AG04449 (cell line): ENCODE measurements around a stretch of chr2.

- RRBS = 2% methylated on average over 28 of the region's 61 CpGs
These were observed 888 bp downstream of the CLIP4 start for GRCh38 chr2:29115726-29116880.

DNA sequence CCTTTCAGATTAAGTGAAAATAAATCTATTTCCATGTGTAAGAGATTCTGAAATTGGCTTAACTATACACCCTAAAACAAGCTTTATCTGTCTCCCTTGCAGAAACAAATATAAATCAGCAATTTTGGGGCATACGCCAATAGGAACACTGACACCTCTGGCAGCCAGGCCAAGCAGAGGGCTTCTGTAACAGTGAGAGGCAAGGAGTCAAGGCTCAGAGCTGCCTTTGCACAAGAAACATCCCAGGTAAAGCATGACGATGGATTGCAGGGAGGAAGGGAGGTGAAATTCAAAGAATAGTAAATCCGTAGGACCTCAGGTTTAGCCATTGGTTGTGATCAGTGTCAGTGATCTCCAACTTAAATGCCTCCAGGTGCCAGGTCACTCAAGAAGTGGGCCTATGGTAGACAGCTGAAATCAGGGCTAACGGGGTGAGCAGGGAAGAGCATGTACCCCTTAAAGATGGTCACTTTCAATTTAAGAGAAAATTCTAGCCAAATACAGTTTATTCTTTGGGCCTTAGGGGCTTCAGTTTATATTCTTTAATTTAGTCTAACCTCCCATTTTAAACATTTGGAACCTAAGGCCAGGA lies 19.3 kb downstream of the YPEL5 start:
- RRBS = no CpG with 5 or more reads among the region's 4 CpGs

- RRBS = no CpG with 5 or more reads among the region's 3 CpGs
These were observed 21.3 kb downstream of the YPEL5 start for GRCh38 chr2:30168027-30168589.

- RRBS = 2% methylated on average over 25 of the region's 95 CpGs
These were observed 597 bp downstream of the LBH start for GRCh38 chr2:30231612-30232650.

DNA sequence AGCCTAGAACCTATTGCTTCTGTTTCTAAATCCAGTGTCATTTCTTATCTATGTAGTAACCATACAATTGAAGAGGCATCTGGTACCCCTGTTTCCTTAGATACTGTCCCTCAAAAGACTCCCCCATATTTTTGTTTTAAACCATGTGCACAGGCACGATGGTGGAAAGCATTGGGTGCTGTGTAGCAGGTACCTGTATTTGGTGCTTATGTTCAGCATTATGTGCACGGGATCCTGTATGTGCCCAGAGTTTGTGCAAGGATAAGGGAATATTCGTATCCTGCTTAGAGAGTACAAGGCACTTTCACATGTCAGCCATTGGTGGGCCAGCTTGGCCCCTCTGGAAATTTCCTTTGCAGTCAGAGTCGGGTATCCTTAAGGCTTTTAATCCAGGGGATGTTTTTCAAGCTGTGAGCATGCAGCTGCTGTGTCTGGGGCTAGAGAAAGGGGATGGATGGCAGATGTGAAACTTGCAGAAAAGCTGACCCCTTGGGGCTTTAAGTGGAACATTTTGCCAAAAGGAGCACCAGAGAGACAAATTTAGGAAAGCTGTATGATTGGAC lies 2.1 kb downstream of the LBH start:
- RRBS = no CpG with 5 or more reads among the region's 4 CpGs

- RRBS = no CpG with 5 or more reads among the region's 9 CpGs
These were observed 34.8 kb downstream of the LBH start for GRCh38 chr2:30265845-30266814.

DNA sequence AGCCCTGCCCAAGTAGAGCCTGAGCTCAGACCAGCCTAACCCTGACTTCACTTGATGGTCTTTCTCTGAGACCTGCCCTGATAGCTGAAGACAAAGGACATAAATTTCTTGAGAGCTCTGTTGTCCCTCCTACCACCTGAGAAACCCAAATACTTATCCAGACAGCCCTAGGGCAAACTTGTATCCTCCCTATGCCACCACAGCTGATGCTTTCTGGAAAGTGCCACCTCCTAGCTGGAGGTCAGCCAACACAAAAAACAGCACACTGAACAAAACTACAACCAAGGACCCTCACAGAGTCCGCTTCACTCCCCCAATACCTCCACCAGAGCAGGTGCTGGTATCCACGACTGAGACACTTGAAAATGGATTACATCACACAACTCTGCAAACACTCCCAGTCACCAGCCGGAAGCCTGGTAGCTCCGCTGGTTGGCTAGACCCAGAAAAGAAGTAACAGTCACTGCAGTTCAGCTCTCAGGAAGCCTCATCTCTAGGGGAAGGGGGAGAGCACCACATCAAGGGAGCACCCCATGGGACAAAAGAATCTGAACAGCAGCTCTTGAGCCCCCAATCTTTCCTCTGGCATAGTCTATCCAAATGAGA lies 175.3 kb downstream of the LCLAT1 start:
- RRBS = no CpG with 5 or more reads among the region's 4 CpGs

- RRBS = no CpG with 5 or more reads among the region's 6 CpGs
These were observed 112.6 kb downstream of the CAPN13 start for GRCh38 chr2:30694461-30695227.

GRCh38 chr2:31293273-31293688 lies 59.3 kb downstream of the EHD3 start:
- RRBS = no CpG with 5 or more reads among the region's 3 CpGs

DNA sequence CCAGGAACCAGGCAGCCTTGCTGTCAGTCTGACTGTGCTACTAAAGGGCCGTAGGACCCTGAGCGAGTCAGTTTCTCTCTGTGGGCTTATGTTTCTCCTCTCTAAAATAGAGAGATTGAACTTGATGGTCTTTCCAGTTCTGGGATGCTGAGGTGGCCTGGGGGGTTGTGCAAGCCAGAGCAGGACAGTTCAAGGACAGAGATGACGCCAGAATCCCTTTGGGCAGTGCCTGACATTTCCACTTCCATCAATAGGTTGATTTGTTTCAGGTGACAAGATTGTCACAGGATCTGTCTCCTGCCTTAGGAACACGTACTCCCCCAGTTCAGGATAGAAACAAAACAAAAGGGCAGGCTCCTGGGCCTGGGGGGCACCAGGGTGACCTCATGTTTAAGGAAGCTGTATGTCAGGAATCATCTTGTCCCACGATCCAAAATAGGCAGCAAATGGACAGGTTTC lies 82.0 kb downstream of the XDH start:
- RRBS = no CpG with 5 or more reads among the region's 5 CpGs

DNA sequence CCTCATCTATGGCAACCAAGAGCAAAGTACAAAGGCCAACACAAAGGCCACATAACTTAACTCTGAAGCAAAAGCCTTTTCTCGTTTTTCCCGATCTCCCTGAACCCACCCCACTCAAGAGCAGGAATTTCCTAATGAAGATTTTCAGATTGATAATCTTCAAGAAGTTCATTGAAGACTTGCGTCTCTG lies 127.4 kb upstream of the SRD5A2 start:
- RRBS = no CpG with 5 or more reads among the region's 3 CpGs

GRCh38 chr2:31927316-31927957 lies 83.4 kb downstream of the MEMO1 start:
- RRBS = no CpG with 5 or more reads among the region's 2 CpGs

DNA sequence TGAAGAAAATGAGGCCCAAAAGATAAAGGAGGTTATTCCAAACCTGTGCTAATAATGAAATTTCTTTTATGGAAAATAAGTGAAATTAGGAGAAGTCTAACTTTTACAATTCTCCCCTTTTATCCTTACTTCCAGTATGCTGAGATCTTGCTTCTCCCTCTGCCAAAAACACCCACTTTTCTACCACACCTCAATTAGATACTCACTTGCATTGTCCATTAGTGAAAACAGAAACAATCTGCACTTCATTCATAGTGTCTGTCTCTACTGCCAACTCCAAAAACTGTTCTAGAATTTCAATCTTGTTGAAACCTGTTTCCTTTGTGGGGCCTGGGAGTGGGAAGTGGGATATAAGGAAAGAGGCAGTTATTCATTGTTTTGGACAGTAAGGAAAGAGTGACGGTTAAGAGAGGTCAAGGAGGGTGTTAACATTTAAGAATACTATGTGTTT lies 2.2 kb downstream of the SPAST start:
- RRBS = no CpG with 5 or more reads among the region's 1 CpG

DNA sequence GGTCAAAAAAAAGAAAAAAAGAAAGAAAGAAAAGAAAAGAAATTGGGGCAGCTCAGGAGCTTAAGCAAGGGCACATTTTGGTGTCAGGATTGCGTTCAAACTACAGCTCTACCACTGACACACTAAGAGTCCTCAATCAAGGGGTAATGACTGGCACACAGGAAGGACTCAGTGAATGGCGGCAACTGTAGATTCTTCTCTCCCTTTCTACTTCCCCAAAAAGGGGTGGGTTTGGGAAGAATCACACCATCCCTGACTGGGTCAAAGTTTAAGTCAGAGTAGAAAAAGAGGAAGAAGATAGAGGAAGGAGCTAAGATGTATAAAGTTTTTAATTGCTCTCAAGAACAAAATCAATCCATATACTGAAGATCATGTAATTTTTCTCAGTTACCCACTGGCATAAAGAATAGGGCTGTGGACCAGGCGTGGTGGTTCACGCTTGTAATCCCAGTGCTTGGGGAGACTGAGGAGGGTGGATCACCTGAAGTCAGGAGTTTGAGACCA lies 2.6 kb downstream of the NLRC4 start:
- RRBS = no CpG with 5 or more reads among the region's 4 CpGs

DNA sequence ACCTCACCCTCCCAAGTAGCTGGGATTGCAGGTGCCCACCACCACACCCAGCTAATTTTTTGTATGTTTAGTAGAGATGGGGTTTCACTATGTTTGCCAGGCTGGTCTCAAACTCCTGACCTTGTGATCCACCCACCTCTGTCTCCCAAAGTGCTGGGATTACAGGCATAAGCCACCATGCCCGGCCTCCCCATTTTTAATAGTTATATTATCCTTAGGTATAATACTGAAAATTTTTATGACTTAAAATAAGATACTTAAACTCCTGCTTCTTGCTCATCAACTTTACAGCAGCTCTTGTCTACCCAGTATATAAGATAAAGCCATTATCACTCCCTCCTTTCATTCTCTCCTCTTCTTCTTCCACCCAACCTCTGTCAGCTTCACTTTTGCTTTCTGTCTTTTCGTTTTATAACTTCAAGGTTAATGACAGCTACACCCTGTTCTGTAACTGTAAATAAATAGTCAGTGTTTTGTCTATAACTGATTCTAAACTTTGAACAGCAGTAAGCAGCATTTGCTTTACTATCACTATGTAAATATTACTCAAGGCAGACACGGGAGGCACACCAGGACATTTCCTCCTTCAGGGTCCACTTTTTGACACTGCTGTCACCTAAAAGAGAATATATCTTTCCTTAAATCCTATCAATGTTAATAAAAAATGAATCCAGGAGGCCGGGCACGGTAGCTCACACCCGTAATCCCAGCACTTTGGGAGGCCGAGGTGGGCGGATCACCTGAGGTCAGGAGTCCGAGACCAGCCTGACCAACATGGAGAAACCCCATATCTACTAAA lies 27.8 kb upstream of the BIRC6 start:
- RRBS = no CpG with 5 or more reads among the region's 9 CpGs

- RRBS = no CpG with 5 or more reads among the region's 6 CpGs
These were observed 128.2 kb downstream of the TTC27 start for GRCh38 chr2:32756119-32756376.

- RRBS = no CpG with 5 or more reads among the region's 2 CpGs
These were observed 141.3 kb downstream of the TTC27 start for GRCh38 chr2:32768919-32769694.

DNA sequence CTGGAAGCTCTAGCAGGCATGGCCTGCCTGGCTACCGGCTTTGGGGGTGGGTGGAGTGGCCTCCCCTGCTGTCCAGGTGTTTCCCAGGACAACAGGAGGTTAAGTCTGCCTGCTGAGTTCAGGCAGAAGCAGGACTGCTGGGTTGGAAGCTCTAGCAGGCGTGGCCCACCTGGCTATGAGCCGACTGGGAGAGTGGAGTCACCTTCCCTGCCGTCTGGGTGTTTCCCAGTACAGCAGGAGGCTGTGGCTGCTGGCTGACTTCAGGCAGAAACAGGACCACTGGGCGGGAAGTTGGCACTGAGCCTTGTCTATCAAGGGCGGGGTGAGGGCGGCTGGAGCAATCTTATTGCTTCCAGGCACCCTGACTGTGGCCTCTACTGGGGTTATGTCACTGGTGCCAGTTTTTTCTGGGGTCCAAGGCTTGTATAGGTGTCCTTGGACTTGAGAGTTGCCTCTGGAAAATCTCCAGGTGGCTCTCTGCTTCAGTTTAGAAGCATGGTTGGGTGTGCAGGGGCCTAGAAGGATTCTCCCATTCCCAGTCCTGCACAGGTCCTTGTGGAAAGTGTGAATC lies 30.5 kb downstream of the LTBP1 start:
- RRBS = no CpG with 5 or more reads among the region's 7 CpGs

DNA sequence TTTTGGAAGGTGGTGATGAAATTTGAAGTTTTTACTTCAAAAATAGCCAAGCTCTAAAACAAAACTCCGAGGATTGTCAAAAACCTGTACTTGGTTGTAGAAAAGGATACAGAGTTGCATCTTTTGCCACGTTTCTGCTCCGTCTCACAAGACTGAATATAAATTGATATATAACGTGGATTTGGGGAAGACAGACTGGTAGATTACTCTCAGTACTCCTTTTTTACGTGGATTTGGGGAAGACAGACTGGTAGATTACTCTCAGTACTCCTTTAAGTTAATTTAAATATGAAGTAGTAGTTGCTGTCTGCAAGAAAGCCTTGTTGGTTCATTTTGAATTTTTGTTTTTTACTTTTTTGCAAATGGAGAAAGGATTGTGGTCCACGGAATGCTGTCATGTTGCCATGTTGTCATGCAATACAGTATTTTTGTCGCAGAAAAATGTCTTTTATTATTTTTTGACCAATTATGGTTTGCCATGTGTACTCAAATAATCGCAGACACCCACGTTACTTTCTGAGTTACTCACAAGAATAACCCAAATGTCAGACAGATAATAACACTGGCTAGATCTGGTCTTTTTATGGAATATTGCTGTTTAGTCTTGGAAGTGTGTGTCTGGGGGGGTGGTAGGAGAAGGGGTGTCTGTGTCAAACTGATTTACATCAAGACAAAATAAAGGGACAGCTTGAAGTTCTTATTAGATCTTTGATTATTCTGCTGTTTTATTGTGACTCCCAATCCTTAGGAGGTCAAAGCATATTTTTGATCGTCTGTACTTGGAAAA lies 188.8 kb downstream of the LTBP1 start:
- RRBS = no CpG with 5 or more reads among the region's 10 CpGs